ENCODE measurements around the genes GEN1 and MATN3.

- PRO-cap, 2 experiments: no peak in any of the 2 experiments
These were observed 62.3 kb downstream of the CYRIA start for GRCh38 chr2:16602985-16604028.

GRCh38 chr2:16615858-16616719, 49.5 kb downstream of the CYRIA start:
- PRO-cap, 2 experiments: no peak in any of the 2 experiments

- PRO-cap, 2 experiments: no peak in any of the 2 experiments
These were observed 47.7 kb downstream of the CYRIA start for GRCh38 chr2:16617806-16618421.

- PRO-cap, 2 experiments: no peak in any of the 2 experiments
These were observed 35.3 kb downstream of the CYRIA start for GRCh38 chr2:16630174-16630945.

- PRO-cap, 2 experiments: no peak in any of the 2 experiments
These were observed 15.8 kb downstream of the CYRIA start for GRCh38 chr2:16649783-16650340.

DNA sequence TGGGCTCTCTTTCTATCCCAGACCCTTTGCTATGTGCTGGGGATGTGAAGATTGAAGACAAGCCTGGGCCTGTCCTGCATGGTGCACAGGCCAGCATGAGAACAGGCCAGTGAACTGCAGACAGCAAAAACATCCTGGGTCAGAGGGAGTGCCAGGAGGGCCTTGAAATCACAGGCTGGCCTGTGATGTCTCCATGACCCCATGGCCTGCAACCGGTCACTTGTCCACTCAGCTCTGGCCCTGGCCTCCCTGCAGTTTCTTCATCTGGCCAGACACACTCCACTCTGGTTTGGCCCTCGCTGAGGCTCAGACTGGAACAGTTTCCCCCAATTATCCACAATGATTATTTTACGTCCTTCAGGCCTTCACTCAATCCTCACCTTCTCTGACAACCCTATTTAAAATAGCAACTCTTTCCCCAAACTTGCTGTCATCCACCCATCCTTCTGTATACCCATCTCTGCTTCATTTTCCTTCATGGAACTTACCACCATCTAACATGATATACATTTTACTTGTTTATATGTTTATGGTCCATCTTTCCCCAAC, 12.5 kb downstream of the CYRIA start:
- PRO-cap, 2 experiments: no peak in any of the 2 experiments

- PRO-cap, 2 experiments: no peak in any of the 2 experiments
These were observed 163.1 kb upstream of the CYRIA start for GRCh38 chr2:16828725-16829143.

- PRO-cap, 2 experiments: no peak in any of the 2 experiments
These were observed 104.8 kb downstream of the SMC6 start for GRCh38 chr2:17648794-17649264.

GRCh38 chr2:17753604-17754365, at the start of gene GEN1:
Gene GEN1 (plus strand): TSS chr2:17754138.
- PRO-cap, 2 experiments: peak in 2 of 2 experiments; most common plus-strand start chr2:17753889 (in 2); most common minus-strand start chr2:17753806 (in 2)

DNA sequence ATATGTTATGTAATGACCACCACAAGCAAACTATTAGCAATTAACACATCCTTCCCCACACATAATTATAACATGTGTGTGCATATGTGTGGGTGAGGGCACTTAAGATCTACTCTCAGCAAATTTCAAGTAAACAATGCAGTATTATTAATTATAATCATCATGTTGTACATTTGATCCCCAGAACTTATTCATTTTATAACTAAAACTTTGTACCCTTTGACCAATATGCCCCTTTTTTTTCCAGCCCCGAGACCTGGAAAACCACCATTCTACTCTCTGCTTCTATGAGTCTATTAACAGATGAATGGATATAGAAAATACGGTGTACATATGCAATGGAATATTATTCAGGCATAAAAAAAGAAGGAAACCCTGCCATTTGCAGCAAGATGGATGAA, 76.9 kb downstream of the OSR1 start:
- PRO-cap, 2 experiments: no peak in any of the 2 experiments

DNA sequence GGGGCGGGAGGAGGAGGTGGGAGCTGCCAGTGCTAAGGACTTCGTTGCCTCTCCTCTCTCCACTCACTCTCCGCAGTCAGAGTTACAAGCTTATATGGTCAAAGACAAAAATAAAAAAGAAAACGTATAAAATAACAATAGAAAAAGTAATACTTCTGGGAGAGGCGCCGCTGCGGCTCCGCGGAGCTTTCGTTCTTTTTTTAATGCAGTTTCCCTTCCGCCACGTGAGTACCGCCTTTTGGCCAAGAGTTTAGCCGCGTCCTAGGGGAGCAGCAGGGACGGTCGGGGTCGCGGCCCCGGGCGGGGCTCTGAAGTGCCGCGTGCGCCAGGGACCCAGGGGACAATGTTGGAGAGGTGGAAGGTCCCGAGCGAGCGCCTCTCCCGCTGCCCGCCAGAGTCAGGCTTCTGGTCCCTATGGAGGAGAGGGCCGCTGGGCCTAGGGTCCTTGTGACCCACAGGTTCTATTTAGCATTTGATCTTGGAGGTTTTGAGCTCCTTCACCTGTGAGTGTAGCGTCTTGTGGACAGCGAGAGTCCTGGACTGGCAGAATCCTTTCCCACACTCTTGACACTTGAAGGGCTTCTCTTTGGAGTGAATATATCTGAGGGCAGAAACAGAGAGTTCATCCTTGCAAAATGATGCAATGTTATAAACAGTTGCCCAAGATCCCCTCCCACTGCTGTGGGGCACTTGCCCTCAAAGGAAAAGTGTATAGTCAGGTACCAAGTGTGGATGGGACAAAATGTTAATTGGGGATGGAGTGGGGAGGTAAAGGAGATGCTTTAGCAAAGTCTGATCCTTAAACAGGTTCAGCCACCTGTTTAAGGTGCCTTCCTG, 6.4 kb downstream of the OSR1 start:
- PRO-cap, 2 experiments: no peak in any of the 2 experiments

- PRO-cap, 2 experiments: no peak in any of the 2 experiments
These were observed 180.1 kb upstream of the OSR1 start for GRCh38 chr2:19538320-19539027.

- PRO-cap, 2 experiments: no peak in any of the 2 experiments
These were observed 1.4 kb downstream of the TTC32 start for GRCh38 chr2:19900406-19900791.

- PRO-cap, 2 experiments: peak in 1 of 2 experiments; most common plus-strand start chr2:20012803 (in 1)
These were observed at the start of gene MATN3 for GRCh38 chr2:20012242-20013163. Gene MATN3 (minus strand): TSS chr2:20012668.

DNA sequence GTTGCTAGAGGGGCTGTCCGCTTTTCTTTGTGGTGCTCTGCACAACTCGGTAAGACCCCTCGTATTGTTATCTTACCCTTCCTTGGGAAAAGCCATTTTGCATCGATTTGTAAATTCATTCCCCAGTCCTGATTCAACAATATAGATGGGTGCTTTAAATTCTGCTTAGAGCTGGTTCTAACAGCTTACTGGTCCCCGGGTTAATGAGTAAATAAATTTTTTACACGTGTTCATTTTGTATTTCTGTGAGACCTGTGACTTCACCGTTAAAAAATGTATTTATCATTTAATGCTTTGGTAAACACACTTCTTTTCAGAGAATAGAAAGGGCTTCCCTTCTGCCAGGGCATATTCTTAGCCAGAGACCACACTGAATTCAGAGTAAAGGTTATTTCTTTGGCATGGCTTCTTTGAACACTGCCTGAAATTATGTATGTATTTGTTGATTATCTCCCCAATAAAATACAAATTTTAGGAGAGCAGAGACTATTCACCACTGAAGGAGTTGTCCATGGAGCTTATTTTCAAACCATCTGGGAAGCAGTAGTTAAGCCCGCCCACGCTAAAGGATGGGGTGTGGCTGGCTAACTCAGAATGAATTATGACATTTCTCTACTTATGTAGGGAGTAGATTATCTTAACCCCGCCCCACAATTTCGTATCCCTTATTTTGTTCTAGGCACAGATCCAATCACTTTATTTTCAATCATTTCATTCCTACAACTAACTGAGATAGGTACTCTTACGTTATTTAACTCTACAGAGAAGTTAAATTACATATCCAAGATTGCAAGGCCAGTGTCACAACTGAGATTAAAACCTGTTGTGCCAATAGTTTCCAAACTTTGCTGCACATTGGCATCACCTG, 1.3 kb upstream of the LAPTM4A start:
- PRO-cap, 2 experiments: no peak in any of the 2 experiments

GRCh38 chr2:20129057-20130030, 77.9 kb upstream of the LAPTM4A start:
- PRO-cap, 2 experiments: no peak in any of the 2 experiments

DNA sequence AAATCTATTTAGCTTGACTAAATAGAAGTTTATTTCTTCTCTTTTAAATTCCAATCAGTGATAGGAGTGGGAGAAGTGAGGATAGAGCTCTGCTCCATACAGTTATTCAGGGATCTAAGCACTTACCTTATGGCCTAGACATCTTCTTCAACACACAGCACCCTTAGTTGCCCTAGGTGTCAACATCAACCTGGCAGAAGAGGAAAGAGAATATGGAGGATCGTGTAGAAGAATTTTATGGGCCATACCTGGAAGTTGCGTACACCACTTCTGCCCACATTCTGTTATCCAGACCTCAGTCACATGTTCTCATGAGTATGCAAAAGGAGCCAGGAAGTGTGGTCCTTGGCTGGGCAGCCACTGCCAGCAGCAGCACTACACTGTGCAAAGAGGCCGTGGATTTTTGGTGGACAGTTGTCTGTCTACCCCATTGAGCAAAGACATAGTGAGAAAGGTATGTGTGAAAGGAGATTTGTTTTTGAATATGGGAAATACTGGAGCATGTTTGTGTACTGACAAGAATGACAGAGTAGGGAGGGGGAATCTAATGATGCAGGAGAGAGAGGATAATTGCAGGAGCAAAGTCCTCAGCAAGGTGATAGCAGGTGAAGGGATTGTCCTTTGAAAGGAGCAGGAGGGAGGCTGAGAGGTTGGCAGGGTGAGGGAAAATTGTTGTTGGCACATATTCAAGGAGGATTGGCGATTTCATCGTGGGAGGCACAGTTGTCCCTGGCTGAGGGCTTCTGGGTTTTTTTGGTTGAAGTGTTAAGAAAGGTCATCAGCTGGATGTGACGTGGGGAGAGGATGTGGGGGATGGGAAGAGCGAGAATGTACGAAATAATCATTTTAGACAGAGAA, 68.0 kb downstream of the SDC1 start:
- PRO-cap, 2 experiments: no peak in any of the 2 experiments

- PRO-cap, 2 experiments: no peak in any of the 2 experiments
These were observed 52.7 kb downstream of the SDC1 start for GRCh38 chr2:20172018-20172863.

DNA sequence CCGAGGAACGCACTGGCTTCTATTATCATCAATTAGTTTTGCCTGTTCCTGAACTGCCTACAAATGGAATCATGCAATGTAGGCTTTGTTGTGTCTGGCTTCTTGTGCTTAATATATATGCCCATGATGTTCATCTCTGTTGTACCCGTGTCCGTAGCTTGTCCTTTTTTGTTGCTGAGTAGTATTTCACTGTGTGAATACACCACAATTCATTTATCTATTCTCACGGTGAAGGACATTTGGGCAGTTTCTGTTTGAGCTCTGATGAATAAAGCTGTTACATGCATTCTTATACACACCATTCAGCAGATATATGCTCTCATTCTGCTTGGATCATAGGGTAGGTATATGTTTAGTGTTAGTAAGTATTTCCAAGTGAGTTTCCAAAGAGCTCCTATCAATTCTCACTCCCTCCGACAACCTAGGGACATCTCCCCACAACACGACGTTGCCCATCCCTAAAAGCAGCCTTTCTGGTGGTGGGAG, 27.5 kb downstream of the SDC1 start:
- PRO-cap, 2 experiments: no peak in any of the 2 experiments

DNA sequence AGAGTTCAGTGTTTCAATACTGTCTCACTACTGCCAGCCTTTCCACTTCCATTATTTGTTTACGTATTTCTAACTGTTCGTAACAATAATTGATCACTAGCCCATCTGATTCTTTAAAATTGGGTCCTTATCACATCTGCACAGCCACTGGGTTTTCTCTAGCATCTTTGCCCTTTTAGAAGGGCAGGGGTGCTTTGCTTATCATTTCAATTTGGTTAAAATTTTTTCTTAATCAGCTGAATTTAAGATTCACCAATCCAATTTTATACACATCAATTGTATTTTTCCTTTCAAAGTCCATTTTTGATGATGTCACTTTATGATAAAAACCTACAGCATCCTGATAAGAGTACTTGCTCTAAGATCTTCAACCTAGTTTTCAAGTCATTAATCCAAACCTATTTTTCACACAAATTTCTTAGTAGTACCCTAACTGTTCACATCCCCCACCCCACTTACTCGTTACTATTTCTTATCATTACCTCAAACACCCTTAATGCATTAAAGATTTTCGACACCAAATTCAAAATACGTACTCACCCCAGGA, 40.5 kb upstream of the SDC1 start:
- PRO-cap, 2 experiments: no peak in any of the 2 experiments

Measured in psoas muscle (tissue), 2 donors.